Suprapubic skin (tissue), 4 donors: ENCODE measurements around the genes FAM83B and LGSN.

- PRO-cap: bidirectional peak, plus-strand start at chr6:54846771, minus-strand start at chr6:54846572
- RAMPAGE, long total RNA, 4 experiments: start-site peak on the plus strand in 4 of 4 experiments, at chr6:54846727-54846800 at its widest, 74 to 1,050 reads per replicate; start-site peak on the minus strand in 3 of 4 experiments, at chr6:54846423-54846447 at its widest, 7 to 16 reads per replicate
Measured at GRCh38 chr6:54846092-54846907, at the start of gene FAM83B. TSS of gene FAM83B (plus strand) at chr6:54846771.

- PRO-cap: no peak
- RAMPAGE, long total RNA, 4 experiments: no peak in any of the 4 experiments
Measured at GRCh38 chr6:54904345-54904743, 57.8 kb downstream of the FAM83B start.

- PRO-cap: no peak
- RAMPAGE, long total RNA, 4 experiments: no peak in any of the 4 experiments
Measured at GRCh38 chr6:54961275-54962234, 115.0 kb downstream of the FAM83B start.

DNA sequence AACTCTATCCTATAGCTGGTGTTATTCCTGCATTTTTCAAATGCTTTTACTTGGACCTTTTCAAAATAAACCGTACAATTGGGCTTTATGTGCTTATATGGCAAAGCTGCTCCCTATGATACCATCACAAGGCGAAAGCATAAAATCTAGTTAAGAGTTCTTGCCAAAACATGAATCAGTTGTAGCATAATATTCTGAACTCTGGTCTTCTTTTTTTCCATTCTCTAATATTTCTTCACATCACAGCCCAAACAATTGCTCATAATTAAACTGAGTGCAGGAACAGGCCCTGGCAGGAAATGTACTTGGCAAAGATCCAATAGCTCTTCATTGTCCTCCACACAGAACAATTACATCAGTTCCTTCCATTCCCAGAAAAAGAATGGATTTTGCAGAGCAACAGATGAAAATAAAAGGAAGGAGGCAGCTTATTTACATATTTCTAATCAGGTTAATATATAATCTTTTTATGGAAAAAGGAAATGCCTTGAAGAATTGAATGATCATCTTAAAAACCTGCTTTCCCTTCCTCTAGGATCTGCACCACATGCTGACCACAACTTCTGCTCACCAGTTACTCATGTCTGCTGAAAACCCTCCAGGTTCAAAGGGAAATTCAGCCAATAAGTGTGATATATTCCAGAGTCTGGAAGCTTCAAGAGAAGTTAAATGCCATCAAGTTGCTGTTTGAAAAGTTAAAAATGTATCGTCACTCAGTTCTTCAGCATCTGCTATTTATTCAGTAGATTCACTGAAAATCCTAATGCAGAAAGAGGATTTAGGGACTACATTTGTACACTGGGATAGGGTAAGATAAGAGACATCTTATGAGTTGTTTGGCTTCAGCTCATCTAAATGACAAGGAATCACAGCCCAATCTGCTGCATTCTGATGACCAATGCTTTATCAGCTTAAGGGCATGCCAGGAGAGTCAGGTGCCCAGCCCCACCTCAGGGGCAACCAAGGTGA is 123.4 kb upstream of the COL21A1 start:
- PRO-cap: no peak
- RAMPAGE, long total RNA, 4 experiments: no peak in any of the 4 experiments

- PRO-cap: no peak
- RAMPAGE, long total RNA, 4 experiments: no peak in any of the 4 experiments
Measured at GRCh38 chr6:56525946-56526777, 278.8 kb upstream of the COL21A1 start.

DNA sequence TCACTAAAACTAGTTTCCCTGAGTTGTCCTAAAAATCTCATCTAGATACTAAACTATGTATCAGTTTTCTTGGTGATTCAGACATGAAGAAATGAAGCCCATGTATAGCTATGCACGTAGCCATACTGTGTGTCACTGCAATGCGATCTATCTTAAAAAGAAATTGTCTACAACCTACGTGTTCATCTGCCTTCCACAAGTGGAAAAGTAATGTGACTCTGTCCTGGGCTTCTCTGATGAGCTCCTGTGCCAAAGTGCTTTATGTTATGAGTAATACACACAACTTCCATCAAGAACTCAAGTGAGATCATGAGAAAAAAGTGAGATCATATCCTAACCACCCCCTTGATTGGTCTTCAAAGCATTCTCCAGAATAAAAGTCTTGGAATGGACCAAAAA is 281.0 kb upstream of the COL21A1 start:
- PRO-cap: no peak
- RAMPAGE, long total RNA, 4 experiments: no peak in any of the 4 experiments

DNA sequence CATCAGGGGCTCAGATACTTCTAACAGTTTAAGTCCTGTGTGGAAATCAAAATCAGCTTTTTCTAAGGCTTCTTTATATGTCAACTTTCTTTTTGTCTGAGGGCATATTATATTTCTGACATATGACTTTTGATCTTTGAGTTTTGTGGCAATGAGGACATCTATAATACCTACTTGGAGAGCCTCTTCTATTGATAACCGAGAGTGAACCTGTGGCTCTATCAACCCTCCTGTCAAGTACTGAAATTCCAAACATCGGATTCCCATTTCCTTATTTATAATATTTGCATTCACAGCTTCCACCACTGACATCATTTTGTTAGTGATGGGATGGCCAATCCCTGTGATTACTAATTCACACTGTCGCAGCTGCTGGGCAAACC is 339.1 kb downstream of the DST start:
- PRO-cap: no peak
- RAMPAGE, long total RNA, 4 experiments: no peak in any of the 4 experiments

DNA sequence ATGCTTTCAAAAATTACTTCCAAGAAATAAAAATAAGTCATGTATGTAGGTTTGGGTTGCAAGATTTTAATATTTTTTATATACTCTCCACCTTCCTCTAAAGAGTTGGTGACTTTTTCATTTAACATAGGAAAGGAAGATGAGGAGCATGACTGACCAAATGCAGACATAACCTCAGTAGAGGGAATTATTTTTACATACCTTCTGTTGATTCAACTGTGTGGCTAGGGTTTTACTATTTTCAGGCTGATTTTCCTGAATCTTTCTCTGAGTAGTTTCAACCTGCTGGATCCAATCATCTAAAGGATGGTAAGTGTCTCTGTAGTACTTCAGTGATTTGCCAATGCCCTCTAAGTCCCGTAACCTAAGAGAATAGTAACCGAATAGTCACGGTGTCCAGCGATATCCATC is 326.8 kb downstream of the DST start:
- PRO-cap: no peak
- RAMPAGE, long total RNA, 4 experiments: start-site peak on the minus strand in 2 of 4 experiments, centred at positions 235 to 286 of the sequence, 181 to 419 reads per replicate

- PRO-cap: unidirectional peak, plus-strand start at chr6:56691398
- RAMPAGE, long total RNA, 4 experiments: no peak in any of the 4 experiments
Measured at GRCh38 chr6:56691133-56691502, 263.5 kb downstream of the DST start.

- PRO-cap: no peak
- RAMPAGE, long total RNA, 4 experiments: no peak in any of the 4 experiments
Measured at GRCh38 chr6:56726959-56727917, 227.4 kb downstream of the DST start.

- PRO-cap: no peak
- RAMPAGE, long total RNA, 4 experiments: no peak in any of the 4 experiments
Measured at GRCh38 chr6:57813489-57814050, 496.1 kb downstream of the PRIM2 start.

DNA sequence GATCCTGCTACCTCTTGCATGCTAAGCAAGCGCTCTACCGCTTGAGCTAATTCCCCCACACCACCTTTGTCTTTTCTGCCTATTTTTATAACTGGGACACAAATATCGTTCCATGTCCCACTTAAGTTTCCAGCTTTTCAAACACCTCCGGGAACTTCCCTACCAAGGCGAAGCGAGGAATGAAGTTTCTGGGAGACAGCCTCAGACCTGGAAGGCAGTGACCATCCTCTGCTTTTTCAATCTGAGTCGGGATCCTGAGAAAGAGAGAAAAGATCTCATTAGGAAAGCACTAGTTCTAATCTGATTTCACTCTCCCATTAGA is 498.5 kb downstream of the PRIM2 start:
- PRO-cap: no peak
- RAMPAGE, long total RNA, 4 experiments: no peak in any of the 4 experiments

DNA sequence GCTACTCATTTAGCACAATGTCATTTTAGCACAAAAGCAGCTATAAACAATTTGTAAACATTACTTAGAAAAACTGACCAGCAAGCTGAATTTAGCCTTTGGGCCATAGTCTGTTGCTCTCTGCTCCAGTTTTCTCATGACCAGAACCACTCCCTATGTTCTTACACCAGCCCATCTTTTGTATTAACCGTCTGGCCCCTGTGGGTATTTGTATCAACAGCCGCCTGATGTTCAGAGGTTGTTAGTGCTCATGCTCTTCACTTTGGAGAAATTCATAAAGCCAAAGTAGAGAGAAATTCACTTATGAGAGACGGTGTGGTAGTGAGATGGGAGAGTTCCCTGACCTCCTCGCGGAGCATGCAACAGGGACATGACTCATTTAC is 29.1 kb downstream of the LGSN start:
- PRO-cap: no peak
- RAMPAGE, long total RNA, 4 experiments: no peak in any of the 4 experiments

GRCh38 chr6:63305084-63305403 is 14.7 kb downstream of the LGSN start:
- PRO-cap: no peak
- RAMPAGE, long total RNA, 4 experiments: no peak in any of the 4 experiments

- PRO-cap: no peak
- RAMPAGE, long total RNA, 4 experiments: no peak in any of the 4 experiments
Measured at GRCh38 chr6:63319835-63320207, at the start of gene LGSN. TSS of gene LGSN (minus strand) at chr6:63319983.

- PRO-cap: no peak
- RAMPAGE, long total RNA, 4 experiments: no peak in any of the 4 experiments
Measured at GRCh38 chr6:63465796-63466218, 106.5 kb upstream of the PTP4A1 start.

DNA sequence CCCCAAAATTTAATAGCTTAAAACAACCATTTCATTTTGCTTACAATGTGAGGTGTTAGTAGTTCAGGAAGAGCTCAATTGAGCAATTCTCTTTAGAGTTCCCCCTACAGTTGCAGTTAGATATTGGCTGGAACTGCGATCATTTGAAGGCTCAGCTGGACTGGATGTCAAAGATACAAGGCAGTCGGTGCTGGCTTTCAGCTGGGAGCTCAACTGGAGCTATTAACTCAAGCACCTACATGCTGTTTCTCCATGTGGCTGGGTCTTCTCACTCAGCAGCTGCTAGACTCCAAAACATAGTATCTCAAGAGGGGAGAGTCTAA is 96.0 kb upstream of the PTP4A1 start:
- PRO-cap: no peak
- RAMPAGE, long total RNA, 4 experiments: no peak in any of the 4 experiments

DNA sequence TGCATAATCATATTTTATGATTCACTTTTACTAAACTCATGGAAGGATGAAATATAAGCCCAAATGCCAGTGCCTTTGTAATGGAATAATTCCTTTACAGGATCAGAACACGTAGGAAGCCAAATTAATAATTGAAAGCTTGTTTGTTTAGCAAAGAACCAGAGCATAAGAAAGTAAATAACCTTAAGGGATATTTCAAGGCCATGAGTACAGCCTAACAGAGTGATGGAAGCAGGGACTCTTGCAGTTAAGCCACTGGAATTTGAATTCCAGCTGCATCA is 11.4 kb upstream of the PTP4A1 start:
- PRO-cap: no peak
- RAMPAGE, long total RNA, 4 experiments: no peak in any of the 4 experiments

DNA sequence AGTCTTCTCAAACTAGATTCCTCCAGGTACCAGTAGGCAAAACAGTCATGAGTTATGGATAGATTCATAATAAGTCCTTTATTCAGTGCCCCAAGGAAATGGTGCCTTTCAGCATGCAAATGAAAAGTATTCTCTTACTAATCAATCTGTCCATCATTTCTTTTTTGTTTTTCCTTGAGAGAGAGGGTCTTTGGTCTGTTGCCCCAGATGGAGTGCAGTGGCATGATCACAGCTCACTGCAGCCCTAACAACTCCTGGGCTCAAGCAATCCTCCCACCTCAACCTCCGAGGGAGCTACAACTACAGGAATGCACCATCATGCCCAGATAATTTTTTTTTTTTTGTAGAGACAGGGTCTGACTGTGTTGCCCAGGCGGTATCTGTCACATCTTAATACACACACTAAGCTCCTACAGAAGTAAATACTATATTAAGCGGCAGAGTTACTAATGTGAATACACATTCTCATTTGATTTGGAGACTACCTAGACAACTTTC is 7.4 kb upstream of the PTP4A1 start:
- PRO-cap: no peak
- RAMPAGE, long total RNA, 4 experiments: no peak in any of the 4 experiments

DNA sequence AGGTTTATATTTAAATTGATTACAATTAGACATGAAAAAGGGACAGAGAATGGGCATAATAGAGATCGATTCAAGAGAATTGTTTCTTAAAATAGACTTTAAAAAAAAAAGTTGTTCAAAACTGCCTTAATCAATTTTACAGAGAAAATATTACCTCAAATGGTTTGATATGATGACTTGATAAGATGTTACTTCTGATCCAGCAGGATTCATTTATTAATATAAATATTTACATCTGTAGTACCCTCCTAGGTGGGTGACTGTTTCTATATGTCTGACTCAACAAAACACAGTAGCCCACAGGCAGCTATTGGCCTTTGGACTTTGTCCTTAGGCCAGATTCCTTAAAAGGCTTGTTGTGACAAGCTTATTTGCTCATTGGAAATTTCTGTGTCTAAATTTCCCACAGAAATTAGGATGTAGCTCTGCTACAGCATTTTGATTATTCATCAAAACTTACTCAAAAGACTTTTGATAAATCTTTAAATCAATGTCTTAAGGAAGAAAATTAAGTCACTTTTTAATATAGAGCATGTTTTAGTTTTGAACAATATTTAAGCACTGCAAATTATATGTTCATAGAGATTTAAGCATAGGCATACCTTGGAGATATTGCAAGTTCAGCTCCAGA is 6.8 kb upstream of the PTP4A1 start:
- PRO-cap: no peak
- RAMPAGE, long total RNA, 4 experiments: no peak in any of the 4 experiments